Amniotic epithelial cell (primary cell): ENCODE data around the genes WARS2, REG4, FAM72C, SRGAP2B and PPIAL4D.

GRCh38 chr1:117686428-117686814, 80.6 kb downstream of the TENT5C start:
- RRBS = no CpG with 5 or more reads among the region's 1 CpG

DNA sequence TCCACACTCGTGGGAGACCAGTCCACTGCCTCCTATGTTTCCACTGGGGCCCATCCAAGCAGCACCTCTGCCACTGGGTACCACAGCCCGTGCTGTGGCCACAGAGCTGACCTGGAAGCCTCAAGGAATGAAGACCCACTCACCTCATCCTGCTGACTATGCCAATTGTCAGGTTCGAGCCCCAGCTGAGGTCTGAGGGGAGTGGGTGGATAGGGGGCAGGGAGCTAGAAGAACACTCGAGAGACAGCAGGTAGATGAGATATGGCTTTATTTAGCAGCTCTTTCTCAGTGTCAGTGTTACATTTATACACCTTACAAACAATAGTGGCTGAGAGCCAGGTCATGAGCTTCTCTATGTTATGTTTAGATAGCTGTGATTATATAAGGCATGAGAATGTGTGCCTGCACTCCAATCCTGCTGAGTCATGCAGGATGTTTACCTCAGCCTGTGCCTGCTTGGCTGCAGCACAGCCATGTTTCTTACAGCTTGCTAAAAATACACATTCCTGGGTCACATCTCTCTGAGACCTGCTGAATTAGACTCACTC, 107.8 kb downstream of the GDAP2 start:
- RRBS = no CpG with 5 or more reads among the region's 4 CpGs

DNA sequence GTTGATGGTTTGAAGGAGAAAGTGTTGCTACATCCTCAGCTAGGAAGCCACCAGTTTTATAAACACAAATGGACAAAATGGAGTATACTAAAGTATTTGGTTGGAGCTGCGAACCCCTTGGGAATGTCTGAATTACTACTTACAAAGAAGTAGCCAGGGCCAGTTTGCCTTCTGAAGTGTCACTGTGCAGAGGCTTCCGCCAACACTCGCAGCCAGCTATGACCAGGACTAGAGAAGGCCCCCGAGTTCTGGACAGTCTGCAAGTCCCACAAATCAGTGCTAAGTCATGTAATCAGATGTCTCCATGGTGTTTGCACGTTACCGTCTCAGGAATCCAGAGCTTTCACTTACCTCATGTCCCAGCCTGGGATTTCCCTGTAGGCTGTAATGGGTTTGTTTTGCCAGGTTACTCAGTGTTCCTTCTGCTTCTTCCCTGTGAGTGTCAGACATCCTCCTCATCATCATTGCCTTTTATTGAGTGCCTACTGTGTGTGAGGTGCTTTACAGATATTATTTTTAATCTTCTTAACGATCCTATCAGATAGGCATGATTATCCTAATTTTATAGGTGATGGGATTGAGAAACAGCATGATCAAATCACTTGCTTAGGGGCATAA, 106.7 kb upstream of the SPAG17 start:
- RRBS = no CpG with 5 or more reads among the region's 7 CpGs

DNA sequence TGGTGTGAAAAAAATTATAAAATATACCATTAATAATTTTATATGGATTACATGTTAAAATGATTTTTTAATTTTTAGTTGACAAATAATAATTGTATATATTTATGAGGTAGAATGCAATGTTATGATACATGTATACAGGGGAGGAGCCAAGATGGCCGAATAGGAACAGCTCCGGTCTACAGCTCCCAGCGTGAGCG, 136.0 kb downstream of the TBX15 start:
- RRBS = no CpG with 5 or more reads among the region's 4 CpGs

DNA sequence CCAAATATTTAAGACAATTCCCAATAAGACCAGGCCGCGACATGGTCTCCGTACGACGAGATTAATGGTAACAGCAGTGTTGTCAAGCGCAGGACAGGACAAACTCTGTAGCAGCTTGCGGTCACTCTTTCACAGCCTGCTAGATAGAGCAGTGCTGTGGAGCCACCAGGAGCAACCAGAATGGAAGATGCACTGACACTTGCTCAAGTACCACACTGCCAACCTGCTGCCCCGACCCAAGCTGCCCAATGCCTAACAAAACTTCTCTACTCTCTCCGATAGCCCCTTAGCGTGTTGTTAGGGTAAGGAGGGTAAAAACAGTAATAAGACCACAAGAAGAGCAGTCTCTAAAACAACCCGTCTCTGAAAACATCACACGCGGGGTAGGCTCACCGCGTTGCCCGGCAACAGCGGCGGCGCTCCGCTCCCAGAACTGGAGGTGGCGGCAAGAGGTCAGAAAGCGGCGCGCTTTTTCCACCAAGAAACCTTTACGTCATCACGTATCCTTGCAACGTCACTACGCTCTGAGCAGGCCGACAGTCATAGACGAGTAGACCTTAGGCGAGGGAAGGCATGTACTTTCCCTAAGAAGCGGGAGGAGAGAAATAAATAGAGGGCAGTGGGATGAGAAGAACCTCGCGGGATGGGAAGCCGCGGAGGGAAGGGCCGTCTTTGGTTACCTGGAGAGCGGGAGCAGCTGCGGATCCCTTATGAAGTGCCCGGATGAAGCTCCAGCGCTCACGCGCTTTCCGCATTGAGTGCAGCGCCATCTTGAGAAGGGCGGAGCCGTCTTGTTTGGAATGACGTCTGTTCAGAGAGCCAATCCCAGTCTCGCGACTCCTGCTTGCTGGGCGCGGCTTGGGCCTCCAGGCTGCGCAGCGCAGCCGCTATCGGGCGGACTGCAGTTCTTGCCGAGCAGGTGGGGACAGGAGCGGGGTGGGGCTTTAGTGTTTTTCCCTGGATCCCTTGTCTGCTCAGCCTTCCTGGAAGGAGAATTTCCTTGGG, at the start of gene WARS2:
WARS2 (minus strand) TSS at position 779 of the 1,005 bp plus-strand sequence.
- RRBS = no CpG with 5 or more reads among the region's 59 CpGs

- RRBS = no CpG with 5 or more reads among the region's 3 CpGs
These were observed 31.0 kb downstream of the HSD3B1 start for GRCh38 chr1:119538011-119538348.

DNA sequence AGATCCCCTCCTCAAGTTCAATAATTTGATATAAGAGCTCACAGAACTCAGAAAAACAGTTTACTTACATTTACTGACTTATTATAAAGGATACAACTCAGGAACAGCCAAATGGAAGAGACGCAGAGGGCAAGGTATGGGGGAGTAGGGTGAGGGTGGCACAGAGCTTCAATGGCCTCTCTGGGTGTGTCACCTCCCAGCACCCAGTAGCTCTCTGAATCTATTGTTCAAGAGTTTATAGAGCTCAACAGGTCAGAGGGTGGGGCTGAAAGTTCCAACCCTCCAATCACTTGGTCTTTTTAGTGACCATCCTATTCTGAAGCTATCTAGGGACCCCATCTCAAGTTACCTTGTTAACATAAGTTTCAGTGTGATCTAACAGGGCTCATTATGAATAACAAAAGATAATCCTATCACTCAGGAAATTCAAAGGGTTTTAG, 31.1 kb upstream of the ZNF697 start:
- RRBS = no CpG with 5 or more reads among the region's 1 CpG

DNA sequence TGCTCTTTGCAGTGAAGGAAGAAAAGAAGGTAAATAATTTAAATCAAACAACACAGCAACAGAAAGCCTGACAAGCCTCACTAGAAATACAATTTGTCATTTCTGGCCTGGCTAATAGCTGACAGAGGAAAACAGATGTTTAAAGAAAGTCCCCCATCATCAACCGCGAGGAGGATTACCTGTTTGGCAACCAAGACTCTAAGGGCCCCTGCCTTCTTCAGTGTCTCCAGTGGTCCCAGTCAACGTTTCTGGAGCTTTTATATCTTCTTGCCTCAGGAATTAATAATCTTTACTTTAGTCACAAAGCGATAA, at the start of gene REG4:
REG4 (minus strand) TSS at position 231 of the 312 bp plus-strand sequence.
- RRBS = no CpG with 5 or more reads among the region's 4 CpGs

GRCh38 chr1:119918122-119918635, 21.9 kb upstream of the ADAM30 start:
- RRBS = no CpG with 5 or more reads among the region's 7 CpGs

DNA sequence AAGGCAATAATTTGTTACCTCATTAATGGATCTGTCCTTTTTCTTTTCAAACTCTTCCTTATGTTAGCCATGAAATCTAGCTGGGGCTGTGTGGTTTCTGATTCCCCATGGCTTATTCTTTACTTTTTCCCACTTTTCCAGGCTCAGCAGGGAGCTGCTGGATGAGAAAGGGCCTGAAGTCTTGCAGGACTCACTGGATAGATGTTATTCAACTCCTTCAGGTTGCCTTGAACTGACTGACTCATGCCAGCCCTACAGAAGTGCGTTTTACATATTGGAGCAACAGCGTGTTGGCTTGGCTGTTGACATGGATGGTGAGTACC, 46.2 kb downstream of the NBPF8 start:
- RRBS = no CpG with 5 or more reads among the region's 2 CpGs

GRCh38 chr1:120557497-120558167, 142.8 kb downstream of the NBPF8 start:
- RRBS = no CpG with 5 or more reads among the region's 37 CpGs

- RRBS = no CpG with 5 or more reads among the region's 11 CpGs
These were observed 111.3 kb downstream of the PPIAL4A start for GRCh38 chr1:121000896-121001228.

GRCh38 chr1:121185616-121186181, 924 bp downstream of the SRGAP2C start:
- RRBS = no CpG with 5 or more reads among the region's 45 CpGs

DNA sequence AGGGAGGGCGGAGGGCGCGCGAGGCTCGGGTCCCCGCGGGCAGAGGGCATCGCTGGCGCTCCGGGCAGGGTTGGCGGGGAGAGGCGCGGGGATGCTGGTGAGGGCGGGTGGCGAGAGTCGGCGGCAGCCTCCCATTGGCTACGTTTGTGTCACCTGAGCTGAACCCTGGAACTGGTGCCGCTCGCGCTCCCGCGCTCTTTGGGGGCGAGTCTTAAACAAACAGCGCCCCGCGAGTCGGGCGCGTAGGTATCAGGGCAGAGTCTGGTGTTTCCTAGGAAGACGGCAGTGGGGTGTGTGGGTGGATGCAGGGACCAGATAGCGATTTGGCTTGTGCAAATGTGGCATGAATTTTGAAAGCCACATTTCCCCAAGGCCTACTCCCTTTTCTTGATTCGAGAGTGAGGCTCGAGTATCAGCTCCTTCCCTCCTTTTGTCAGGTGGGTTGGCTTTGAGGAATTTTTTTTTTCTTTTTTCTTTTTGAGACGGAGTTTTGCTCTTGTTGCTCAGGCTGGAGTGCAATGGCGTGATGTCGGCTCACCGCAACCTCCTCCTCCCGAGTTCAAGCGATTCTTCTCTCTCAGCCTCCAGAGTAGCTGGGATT, 334.8 kb downstream of the SRGAP2C start:
- RRBS = no CpG with 5 or more reads among the region's 40 CpGs

GRCh38 chr1:143699190-143699699, 206.5 kb downstream of the H3-7 start:
- RRBS = 2% methylated on average over 3 of the region's 26 CpGs

DNA sequence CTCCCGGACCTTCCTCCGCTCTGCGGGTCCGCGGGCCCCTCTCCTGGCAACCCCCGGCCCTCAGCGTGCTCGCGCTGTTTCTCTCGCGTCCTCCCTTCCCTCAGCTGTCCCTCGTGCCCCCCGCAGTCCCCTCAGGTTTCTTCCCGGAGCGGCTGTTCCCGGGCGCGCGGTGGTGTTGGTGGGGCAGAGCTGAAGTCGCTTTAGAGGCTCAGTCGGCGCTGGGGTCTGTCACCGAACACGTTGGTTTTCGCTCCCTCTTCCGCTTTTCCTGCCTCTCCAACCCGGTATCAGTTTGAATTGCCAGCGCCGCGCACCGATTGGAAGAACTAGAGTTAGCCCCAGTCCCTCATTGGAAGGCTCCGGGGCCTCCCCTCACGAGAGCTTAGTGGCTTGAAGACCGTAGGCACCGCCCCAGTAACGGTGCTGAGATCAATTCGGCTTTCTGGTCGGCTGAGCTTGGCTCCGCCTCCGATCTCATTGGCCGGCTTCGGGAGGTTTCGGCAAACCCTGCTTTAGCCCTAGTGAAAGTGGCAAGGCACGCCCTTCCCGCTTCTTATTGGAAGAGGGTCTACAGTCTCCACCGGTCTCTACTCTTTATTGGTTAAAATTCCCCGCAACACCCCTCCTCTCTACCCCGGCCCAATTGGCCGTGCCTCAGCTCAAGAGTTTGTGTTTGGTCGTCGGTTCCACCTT, at the start of gene FAM72C:
FAM72C (minus strand) TSS at position 270 of the 693 bp plus-strand sequence.
- RRBS = no CpG with 5 or more reads among the region's 51 CpGs

GRCh38 chr1:145095208-145095581, at the start of gene SRGAP2B:
TSS of gene SRGAP2B (minus strand) at chr1:145095328.
- RRBS = no CpG with 5 or more reads among the region's 22 CpGs

- RRBS = no CpG with 5 or more reads among the region's 8 CpGs
These were observed 33.2 kb downstream of the FAM72D start for GRCh38 chr1:145129028-145129291.

GRCh38 chr1:145214919-145215710, 26.9 kb downstream of the PPIAL4D start:
- RRBS = no CpG with 5 or more reads among the region's 68 CpGs

DNA sequence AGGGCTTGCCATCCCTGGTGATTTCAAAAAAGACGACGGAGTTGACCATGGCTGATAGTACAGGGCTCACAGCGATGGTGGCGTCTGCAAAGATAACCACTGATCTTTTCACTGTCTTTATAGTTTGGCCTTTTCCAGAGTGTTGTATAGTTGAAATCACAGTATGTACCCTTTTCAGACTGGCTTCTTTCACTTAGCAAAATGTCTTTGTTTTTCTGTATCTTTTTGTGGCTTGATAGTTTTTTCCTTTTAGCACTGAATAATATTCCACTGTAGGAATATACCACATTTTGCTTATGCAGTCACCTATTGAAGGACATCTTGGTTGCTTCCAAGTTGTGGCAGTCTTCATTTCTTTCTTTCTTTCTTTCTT, at the start of gene PPIAL4D:
PPIAL4D (minus strand) TSS at position 99 of the 373 bp plus-strand sequence.
- RRBS = no CpG with 5 or more reads among the region's 4 CpGs